ENCODE measurements around a stretch of chr5.

DNA sequence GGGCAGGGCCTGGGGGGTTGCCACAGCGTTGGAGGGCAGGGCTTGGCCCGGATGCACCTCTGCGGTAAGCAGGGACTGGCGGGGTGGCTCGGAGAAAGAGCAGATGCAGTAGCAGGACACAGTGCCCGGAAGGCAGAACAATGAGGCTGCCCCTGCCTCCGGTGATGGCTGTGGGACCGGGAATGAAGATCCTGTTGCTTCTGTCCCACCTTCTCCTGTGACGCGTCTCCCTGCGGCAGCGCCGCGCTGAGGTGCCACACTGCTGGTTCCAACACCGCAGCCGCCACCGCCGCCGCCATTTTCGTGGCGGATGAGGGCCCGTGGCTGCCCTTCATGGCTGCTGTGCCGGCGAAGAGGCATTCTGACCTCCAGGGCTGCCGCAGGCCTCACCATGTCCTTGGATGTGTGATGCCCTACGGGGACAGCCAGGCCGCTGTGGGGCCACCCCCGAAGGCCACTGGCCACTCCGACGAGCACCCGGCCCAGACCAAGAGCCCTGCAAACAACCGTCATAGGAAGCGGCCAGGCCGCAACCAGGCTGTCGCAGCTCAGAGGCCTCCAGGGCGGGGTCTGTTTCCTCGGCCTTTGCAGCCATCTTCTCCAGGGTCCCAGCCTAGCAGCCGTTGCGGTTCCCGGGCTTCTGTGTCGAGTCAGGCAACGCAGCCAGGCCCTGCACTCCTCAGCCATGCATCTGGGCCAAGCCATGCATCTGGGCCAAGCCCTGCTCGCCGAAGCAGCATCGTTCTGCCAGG is 890.6 kb upstream of the CTNND2 start:
- PRO-cap, 2 experiments, result no peak in any of the 2 experiments

DNA sequence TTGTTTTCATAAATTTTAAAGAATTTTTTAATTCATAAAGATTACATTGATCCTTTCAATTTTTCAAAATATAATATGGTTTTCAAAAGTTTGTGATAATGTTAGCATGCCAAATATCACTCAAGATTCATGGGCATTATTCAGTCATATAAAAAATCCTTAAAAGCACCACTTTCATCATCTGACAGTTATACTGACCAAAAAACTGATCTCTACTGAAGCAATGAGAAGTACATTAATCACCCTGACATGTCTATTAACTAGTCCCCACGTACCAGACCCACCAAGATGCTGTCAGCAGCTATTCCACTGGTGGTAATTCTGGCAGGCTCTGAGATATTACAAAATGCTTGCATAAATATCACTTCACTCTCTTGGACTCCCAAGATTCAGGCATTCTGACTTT is 717.1 kb downstream of the DNAH5 start:
- PRO-cap, 2 experiments, result no peak in any of the 2 experiments

DNA sequence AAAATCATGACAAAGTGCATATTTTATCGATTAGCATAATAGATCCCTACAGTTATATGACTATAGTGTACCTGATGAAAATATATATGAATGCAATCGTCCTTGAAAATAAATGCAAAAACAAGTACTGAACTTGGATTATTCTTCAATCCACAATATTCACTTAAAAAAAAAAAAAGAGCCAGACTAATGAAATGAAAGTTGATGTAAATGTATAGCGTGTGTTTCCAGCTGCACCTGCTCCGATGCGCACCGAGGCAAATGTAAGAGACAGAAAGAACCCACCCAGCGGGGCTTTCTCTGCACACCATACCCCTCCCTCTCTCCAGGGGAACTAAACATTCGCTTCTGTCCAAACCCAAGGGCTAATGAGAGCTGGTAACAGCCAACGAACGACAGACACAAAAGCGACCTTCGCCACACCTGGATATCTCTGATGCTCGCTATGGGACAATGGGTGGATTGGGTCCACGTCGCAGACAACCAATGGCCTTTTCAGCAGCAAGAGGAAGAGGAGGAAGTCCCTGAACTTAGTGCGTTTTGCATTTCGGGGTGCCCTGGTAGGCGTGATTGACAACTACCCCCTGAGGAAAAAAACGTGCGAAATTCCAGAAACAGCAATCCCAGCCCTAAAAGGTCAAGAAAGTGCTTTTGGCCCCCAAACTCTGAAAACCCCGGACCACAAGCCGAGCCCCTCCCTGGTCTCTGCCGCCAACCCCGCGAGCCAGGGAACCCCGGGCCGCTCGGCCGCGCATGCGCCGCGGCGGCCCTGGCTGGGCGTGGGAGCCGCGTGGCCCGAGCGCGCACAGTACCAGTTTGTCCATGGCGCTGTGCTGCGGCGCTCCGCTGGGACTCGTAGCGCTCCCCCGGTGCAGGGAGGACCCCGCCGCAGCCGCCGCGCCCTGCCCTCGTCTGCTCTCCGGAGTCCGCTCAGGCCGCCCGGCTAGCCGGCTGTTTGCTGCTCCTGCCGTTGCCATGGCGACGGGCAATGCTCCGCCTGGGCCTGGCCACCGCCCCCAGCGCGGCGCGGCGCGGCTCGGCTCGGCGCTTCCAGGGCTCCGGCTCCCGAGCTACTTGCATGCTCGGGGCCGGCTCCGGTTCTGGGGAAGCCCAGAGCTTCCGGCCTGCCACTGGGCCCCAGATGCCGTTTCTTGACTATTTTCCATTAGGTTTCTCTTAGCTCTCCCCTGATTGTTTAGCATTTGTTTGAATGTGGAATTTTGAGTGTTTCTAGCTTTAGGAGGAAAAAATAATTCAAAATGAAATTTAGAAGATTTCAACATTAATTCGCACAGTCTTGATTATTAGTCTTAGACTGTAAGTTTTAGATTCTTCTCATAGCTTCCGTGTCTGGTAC is 66.8 kb upstream of the DNAH5 start:
- PRO-cap, 2 experiments, result peak in 2 of 2 experiments; most common plus-strand start position 814 of the sequence (in 2); most common minus-strand start position 726 of the sequence (in 1)

DNA sequence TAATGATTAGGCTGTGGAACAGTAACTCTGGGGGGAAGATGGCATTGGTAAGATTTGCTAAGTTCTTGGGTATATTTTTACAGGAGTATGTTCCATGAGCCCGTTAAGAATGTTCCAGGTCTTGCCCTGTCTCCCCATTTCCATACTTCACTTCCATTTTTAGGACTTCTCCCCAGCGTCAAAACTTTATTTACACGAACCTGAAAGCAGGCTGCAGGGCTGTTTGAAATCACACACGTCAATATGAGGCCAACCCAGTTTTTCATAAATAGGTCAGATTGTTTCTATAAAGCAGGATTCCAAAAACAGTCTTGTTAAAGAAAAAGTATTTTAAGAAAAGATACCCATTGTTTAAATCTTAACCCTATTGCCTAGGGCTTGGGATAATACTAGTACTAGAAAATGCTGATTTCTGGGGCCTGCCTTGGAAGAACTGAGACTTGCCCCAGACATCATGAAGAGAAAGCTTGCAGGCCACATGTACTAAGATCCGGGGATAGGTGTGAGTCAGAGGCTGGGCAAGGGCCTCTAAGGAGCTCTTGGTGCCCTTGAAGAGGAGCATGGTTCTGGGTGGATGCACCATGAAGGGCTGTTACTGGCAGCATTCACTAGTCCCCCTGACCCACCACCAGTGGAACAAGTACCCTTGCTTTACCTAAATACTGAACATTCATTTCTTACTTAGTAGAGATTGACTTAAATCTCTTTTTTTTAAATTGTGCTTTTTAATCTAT is 24.2 kb downstream of the TRIO start:
- PRO-cap, 2 experiments, result no peak in any of the 2 experiments

GRCh38 chr5:14173999-14174654 is 31.0 kb downstream of the TRIO start:
- PRO-cap, 2 experiments, result no peak in any of the 2 experiments

- PRO-cap, 2 experiments, result no peak in any of the 2 experiments
Measured at GRCh38 chr5:14183927-14184511, 40.9 kb downstream of the TRIO start.

GRCh38 chr5:14185245-14186080 is 42.3 kb downstream of the TRIO start:
- PRO-cap, 2 experiments, result no peak in any of the 2 experiments

GRCh38 chr5:14186081-14186507 is 43.0 kb downstream of the TRIO start:
- PRO-cap, 2 experiments, result no peak in any of the 2 experiments

GRCh38 chr5:14270059-14270408 is 126.9 kb downstream of the TRIO start:
- PRO-cap, 2 experiments, result no peak in any of the 2 experiments

DNA sequence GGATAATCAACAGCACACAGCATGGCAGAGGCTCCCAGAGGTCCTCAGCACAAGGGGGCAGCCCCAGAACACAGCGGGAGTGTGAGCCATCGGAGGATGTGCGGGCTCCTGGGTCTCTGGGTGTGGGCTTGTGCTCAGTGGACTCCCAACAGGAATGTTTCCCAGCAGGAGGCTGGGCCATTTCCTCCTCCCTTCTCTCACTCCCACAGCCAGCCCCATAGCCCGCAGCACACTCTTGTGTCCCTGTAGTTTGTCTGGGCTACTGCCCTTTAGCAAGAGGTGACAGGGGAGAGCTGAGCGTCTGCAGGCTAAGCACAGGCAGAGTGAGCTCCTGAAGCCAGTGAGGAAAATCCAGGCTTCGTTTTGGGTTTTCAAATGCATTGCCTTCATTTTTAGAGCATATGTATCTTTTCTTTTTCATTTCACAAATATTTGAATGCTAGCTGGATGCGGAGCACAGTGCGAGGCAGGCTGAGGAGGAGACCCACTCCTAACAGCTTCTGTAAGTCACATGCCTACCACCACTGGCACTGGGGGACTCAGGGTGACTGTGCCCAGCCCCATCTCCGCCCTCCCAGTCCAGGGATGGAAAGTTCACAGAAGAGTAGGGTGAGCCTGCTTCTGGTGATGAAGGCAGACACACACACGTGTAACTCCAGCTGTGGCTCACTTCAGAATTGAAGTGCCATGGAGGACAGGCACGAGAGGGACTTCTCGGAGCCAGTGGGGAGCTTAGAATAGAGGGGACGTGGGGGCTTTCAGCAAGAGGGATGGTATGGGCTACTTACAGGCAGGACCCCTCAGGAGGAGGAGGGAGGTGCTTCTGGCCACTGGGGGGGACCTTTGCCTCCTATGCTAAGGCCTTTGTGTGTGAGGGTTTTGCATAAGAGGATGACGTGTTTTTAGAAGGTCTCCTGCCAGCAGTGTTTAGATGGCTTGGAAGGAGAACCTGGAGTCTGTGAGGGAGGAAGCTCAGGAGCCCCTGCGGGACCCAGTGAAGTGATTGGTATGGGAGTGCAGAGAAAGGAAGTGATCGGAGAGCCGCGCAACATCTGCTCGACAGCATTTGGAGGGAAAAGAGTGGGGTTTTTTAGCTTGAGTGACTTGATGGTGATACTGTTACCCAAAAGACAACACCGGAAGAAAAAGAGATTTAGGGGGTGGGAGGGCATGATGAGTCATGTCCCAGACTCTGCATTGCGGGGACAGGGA is 163.8 kb upstream of the OTULINL start:
- PRO-cap, 2 experiments, result no peak in any of the 2 experiments

GRCh38 chr5:14448533-14449109 is 133.0 kb upstream of the OTULINL start:
- PRO-cap, 2 experiments, result no peak in any of the 2 experiments

DNA sequence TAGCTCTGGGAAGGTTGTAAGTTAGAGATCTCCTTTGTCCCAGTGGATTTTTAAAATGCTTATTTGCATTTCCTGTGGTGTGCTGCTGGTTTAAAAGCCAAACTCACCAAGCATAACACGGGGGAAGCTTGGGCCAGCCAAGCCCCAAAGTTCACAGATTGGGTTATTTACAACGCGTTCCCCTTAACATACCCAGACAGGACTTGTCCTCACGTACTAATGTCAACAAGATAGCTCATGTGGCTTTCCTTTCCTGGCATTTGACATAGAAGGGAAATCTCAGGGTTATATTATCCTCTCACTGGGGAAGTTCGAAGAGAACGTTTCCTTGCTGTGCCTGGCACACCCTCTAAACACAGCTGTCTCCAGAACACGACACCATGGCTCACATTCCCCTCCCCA is 46.9 kb upstream of the OTULINL start:
- PRO-cap, 2 experiments, result no peak in any of the 2 experiments

- PRO-cap, 2 experiments, result no peak in any of the 2 experiments
Measured at GRCh38 chr5:14580739-14581349, 748 bp upstream of the OTULINL start.

DNA sequence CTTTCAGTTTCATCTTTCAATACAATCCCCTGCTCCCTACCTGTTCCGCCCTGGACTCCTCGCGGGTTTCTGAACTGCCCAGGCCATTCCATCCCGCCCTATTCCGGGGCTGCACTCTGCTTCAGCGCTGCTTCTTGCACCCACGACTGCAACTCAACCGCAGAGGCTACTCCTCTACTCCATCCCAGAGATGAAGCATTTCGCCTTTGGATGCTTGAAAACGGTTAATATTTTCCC is 761 bp upstream of the OTULIN start:
- PRO-cap, 2 experiments, result no peak in any of the 2 experiments

GRCh38 chr5:14702106-14702543 is 37.6 kb downstream of the OTULIN start:
- PRO-cap, 2 experiments, result no peak in any of the 2 experiments

DNA sequence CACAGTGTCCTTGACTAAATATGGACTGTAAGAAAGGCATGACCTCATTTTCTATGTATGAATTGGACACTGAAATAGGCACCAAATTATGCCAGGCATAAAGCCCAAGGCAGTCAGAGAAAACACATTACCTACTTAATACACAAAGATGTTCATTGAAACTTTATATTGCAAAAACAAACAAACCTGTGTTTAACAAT is 7.1 kb downstream of the ANKH start:
- PRO-cap, 2 experiments, result no peak in any of the 2 experiments

DNA sequence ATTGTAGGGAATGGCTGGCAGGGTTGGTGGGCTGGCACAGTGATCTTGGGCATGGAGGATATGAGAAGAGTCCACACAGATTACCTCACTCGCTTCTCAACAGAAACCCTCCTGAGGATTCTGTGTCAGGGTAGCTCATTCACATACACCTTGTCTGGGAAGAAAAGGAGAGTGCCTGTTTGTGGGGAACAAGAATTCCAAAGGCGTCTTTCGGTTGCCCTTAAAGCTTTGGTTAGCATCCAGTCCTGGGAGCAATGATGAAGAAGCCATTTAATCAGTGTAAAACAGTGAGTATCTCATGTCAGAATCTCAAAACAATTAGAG is 26.2 kb downstream of the FBXL7 start:
- PRO-cap, 2 experiments, result no peak in any of the 2 experiments

DNA sequence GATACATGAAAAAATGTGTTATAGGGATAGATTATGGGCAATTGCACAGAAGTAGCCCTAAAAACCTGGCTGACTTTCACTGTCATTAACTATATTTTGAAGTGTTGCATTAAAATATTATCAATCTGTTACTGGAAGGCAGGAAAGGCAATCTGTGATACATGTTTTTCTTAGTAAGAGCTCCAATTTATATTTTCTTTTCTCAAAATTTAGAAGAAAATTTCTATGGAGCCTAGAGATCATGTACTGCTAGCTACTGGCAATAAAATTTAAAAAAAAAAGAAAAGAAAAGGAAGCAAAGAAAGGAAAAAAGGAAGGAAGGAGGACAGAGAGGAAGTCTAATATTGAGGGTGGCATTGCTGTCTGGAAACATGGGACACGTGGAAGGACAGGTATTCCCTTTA is 212.4 kb downstream of the FBXL7 start:
- PRO-cap, 2 experiments, result no peak in any of the 2 experiments

GRCh38 chr5:15782956-15783690 is 283.1 kb downstream of the FBXL7 start:
- PRO-cap, 2 experiments, result no peak in any of the 2 experiments

DNA sequence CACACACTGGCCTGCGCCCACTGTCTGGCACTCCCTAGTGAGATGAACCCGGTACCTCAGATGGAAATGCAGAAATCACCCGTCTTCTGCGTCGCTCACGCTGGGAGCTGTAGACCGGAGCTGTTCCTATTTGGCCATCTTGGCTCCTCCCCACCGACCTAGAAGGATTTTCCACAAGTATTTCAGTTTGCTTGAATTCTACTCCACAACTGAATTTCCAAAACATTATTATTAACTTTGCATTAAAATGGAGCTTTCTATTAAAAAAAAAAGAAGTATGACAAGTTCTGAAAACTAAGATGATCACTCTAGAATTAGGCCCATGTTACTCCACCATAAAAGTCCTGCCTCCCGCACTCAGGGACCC is 267.2 kb downstream of the MARCHF11 start:
- PRO-cap, 2 experiments, result no peak in any of the 2 experiments

All from Colon Carcinoma Metastatic in the Brain (tissue), 2 donors.